Measurements from ENCODE around the gene TRAPPC12.

- PRO-cap, 2 experiments: no peak in any of the 2 experiments
Measured at GRCh38 chr2:1855003-1855709, 110.8 kb upstream of the PXDN start.

- PRO-cap, 2 experiments: no peak in any of the 2 experiments
Measured at GRCh38 chr2:1960065-1960464, 215.8 kb upstream of the PXDN start.

GRCh38 chr2:2332430-2332984, 1.4 kb upstream of the MYT1L start:
- PRO-cap, 2 experiments: no peak in any of the 2 experiments

- PRO-cap, 2 experiments: no peak in any of the 2 experiments
Measured at GRCh38 chr2:3300441-3301018, 77.1 kb downstream of the EIPR1 start.

DNA sequence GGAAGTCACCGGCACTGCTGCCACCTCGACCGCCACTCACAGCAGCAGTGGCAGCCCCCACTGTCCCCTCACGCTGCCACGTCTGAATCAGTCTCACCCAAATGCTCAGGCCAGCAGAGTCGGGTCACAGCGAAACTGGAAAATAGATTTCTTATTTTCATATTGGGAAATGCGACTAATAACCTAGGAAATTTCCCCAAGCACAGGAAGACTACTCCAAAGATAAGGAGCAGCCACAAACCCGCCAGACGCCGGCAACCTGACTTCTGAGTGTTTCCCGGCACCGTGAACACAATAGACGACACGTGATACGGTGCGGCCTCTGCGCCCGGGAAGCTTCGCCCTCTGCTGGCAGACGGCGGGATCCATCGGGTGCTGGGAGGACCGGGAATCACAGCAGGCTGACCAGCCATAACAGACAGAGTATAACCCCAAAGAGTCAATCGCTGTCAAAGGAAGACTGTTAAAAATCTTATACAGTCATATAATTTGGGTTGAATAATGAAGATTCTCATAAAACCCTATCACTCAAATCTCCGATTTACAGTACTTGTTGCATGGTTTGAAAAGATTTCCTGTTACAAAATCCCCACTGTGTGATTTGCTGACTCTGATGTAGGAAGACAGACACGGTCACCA, 74.1 kb downstream of the EIPR1 start:
- PRO-cap, 2 experiments: no peak in any of the 2 experiments

DNA sequence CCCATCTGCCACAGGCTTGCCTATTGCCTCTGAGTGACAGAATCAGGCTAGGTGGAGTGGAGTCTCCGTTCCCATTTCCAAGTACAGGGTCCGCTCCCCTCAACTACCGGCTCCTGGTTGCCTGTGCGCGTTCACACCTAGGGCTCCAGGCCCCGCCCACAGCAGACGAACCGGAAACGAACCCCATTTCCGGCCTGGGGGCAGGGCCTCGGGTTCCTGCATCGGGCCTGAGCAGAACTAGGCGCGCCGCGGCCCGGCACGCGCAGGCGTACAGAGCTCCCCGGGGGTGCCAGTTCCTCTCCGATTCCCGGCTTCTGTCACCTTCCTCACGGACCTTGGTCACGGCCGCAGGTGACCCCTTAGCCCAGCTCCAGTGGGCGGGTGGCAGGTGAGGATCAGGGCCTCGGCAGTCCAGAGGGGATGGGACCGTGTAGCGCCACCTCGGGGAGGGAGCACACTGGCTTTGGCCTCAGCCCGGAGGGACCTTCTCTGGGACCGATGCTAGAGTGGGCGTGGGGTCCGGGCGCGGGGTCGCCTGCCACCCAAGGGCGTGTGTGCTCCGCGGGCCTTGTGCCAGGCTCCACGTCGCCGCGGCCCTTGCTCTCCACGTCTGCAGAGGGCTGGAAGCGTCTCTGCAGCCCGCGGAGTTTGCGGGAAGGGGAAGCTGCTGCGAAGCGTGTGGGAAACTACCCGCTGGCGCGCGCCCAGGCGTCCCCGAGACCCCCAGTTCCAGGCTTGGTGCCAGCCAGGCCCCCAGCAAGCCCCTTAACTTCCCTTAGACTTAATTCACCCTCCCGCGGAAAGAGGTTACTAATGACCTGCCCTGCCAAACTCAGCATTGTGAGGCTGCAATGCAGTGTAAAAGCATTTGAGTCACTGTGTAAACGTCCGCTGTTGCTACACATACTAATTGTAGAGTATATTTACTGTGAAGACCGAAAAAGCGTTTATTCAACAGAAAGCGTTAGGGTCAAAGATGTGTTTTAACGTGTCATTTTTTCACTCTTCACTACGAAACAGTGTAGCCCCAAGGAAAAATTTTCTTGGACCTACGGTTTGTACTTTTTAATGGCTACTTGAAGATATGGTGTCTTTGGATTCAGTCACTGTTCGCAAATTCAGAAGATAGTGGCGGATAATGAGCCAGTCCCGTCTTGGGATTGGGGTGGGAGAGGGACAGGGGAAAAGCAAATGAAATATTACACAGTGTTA, at the start of gene TRAPPC12:
TSS of gene TRAPPC12 (plus strand) at position 206 of the 1,212 bp plus-strand sequence.
- PRO-cap, 2 experiments: peak in 2 of 2 experiments; most common plus-strand start position 186 of the sequence (in 2); most common minus-strand start position 125 of the sequence (in 2)

GRCh38 chr2:3403724-3403965, 24.2 kb downstream of the TRAPPC12 start:
- PRO-cap, 2 experiments: no peak in any of the 2 experiments

DNA sequence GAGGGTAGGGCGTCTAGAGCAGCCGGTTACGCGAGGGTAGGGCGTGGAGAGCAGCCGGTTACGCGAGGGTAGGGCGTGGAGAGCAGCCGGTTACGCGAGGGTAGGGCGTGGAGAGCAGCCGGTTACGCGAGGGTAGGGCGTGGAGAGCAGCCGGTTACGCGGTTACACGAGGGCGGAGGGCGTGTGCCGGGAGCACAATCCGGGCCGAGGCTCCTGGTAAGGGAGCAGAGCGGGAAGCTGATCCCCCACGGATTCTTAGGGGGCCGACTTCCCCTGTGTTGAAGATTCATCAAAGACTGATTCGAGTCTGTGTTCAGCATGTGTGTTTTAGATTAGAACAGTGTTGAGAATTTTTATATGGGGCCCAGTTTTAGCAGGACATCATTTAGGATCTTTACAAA, 69.1 kb downstream of the TRAPPC12 start:
- PRO-cap, 2 experiments: peak in 1 of 2 experiments; most common plus-strand start position 195 of the sequence (in 1)

GRCh38 chr2:3587216-3587869, 7.6 kb upstream of the COLEC11 start:
- PRO-cap, 2 experiments: no peak in any of the 2 experiments

GRCh38 chr2:3657098-3657961, 670 bp upstream of the ALLC start:
- PRO-cap, 2 experiments: no peak in any of the 2 experiments

- PRO-cap, 2 experiments: no peak in any of the 2 experiments
Measured at GRCh38 chr2:3704038-3704516, 702 bp downstream of the DCDC2C start.

DNA sequence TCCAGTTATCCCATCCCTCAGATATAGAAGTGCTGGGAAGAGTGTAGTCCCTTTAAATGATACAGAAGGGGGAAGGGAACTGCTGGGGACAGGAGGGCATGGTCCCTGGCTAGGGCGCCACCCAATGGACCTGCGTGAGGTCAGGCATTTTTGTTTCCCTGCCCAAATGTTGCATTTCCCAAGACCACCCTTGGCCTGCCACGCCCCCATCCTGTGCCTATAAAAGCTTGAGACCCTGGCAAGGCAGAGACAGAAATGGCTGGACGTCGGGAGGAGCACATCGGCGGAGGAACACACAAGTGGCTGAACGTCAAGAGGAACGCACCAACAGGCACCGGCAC, 35.8 kb downstream of the DCDC2C start:
- PRO-cap, 2 experiments: no peak in any of the 2 experiments

DNA sequence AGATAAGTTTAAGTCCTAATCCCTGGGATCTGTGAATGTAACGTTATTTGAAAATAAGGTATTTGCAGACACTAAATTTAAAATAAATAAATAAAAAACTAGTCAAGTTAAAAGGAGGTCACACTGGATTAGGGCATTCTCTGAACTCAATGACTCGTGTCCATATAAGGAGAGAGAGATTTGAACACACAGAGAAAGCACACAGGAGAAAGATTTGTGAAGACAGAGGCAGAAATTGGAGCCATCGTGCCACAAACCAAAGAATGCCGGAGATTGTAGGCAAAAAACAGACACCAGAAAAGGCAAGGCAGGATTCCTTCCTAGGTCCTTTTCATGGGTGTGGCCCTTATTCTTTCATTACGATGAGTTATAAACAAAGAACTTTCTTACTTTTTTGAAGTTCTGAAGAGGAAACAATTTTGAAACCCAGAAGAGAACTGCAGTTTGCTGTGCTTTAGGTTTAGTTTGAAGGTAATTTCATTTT, 981.6 kb downstream of the DCDC2C start:
- PRO-cap, 2 experiments: no peak in any of the 2 experiments

GRCh38 chr2:5776973-5777612, 84.9 kb downstream of the SOX11 start:
- PRO-cap, 2 experiments: no peak in any of the 2 experiments

DNA sequence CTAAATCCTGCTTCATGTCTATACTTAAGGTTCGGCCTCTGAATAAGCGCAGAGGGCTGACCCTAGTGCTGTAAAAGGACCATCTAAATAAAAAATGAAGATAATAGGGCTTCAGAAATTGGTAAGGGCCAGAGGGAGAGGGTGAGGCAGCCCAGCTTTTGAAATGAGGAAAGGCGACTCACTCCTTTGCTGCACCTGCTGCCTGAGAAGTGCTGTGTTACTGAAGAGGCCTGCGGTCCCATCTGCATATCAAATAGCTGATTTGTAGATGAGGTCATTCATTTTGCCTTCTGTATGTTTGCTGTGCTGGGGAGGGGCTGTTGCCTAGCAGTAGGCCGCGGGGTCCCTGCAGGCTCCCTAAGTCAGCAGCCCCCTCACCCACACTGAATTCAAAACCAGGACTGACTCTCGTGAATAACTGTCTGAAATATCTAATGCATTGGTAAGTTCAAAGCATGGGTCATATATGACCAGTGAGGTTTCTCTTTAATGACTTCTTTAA, 377.2 kb downstream of the SOX11 start:
- PRO-cap, 2 experiments: no peak in any of the 2 experiments

DNA sequence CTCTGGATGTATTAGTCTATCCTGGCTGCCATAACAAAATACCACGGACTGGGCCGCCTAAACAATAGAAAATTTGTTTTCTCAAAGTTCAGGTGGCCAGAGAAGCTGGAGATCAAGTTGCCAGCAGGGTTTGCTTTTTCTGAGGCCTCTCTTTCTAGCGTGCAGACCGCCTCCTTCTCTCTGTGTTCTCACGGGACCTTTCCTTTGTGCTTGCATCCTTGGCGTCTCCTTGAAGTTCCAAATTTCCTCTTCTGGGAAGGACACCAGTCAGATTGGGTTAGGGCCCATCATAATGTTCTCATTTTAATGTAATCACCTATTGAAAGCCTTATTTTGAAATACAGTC, 1.4 kb upstream of the CMPK2 start:
- PRO-cap, 2 experiments: no peak in any of the 2 experiments

DNA sequence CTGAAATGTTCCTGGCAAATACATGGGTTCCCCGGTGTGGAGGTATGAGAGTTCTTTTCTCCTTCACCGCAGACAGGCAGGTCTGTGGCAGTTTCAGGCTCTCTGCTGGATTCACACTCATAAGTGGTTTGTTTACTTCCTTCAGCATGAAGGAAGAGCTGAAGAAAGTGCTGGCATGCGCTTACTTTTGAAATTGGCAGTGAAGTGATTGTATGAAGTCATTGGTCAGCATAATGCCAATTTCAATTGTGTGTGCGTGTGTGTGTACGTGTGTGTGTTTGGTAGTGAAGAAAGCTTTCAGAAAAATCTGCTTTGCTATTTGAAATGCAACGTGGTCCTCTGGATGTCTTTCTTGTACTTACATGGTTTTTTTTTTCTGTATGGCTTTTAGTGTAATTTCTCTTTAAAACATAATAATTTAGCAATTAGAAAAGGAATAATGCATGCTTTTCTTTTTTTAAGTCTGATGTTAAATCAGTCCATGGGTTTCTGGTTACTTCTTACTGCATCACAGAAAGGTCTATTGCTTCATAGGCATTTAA, 43.6 kb downstream of the RNF144A start:
- PRO-cap, 2 experiments: no peak in any of the 2 experiments

DNA sequence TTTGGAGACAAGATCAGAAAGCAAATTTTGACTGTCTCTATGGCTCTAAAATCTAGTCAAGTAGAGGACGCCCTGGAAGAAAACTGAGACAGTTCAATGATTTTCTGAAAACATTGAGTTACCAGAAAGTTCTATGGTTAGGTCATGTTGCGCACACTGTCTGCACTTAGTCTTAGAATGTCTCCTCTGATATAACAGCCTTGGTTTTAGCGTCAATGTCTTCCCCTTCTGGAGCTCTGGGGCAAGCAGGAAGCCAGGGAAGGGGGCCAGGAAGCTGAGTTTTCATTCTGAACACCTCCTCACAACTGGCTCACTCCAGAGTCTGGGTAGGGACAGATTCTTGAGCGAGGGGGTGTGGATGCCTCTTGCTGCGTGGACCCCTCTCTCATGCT, 99.5 kb downstream of the RNF144A start:
- PRO-cap, 2 experiments: no peak in any of the 2 experiments

- PRO-cap, 2 experiments: no peak in any of the 2 experiments
Measured at GRCh38 chr2:7017705-7018515, 100.7 kb downstream of the RNF144A start.

DNA sequence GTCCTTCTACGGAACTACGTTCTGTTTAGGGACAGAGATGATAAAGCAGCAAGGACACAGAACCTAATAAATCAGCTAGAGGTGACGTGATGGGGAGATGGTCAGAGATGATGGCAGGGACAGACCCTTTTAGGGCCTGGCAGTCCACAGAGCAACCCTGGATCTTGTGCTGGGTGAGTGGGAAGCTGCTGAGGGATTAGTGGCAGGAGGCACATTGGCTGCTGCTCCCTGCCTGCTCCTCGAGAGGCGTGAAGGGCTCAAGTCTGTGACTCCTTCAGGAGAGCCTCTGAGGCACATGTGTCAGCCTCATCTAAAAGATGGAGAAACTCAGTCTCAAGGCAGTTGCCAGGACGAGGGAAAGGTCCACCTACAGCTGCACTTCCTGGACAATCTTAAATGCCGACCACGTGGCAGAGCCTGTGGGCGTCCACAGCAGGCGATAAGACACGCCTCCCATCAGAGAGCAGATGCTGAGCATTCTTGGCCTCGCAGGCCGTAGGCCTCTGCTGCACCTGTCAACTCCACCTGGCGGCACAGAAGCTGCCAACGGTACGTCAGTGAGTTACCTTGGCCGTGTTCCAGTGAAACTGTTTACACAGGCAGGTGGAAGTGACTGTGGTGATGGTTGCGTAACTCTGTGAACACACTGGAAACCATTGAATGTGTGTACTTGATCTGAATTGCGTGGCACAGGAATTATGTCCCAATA, 114.3 kb downstream of the RNF144A start:
- PRO-cap, 2 experiments: no peak in any of the 2 experiments